Spinal cord (tissue), 3 donors: ENCODE measurements around the genes ETV2, ZBTB32 and PRODH2.

DNA sequence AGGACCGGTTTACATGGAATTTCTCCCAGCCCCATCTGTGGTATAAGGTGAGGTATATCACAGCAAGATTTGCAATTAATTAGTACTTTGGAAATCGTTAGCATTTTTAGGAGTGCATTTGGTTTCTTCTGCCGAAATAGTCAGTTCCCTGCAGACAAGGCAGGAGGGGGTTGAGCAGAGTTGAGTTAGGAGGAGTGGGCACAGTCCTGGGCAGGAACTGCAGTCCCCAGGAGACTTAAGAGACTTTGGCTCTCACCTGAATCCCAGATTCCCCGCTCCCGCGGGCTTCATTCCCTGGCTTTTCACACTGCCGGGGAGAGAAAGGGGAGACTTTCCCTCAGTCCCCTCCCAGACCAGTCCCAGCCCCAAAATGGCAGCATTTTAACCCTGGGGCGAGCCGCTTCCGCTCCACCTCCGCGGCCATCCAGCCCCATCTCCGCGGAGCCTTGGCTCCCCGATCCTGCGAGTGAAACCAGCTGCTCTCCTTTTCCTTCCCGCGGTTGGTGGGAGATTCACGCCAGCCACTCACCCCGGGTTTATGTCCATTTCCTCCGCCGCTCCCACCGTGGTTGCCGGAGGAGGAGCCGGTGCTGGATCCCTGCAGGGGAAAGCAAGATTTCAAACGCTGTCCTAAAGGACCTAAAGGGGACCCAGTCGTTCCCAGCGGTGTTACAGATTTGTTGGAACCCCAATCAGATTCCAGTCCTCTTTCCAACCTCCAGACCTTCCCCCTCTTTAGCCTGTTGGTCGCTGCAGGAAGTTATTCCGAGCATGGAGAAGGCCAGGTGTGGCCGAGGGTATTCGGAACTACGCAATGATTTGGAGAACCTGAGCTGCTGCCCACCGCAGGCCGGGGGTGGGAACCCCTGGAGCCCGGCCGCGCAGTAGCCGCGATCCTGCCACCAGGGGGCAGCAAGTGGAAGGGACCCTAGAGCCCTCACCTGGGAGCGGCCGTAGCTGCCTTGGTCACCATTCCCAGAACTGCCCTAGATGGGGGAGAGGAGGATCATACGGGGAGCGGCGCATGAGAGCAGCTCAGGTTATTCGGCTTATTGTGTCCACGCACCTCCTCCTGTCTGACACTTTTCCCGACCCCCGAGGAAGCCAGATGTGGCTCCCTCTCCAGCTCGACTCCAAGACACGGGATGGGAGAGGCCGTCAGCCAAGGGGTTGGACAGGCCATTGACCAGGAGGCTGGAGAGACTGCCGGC, 3.4 kb downstream of the DMKN start:
- PRO-cap: no peak
- RAMPAGE, long total RNA: start-site peak on the minus strand centred at position 820 of the sequence, 156 bp wide, 239 and 21 reads in 2 replicates

GRCh38 chr19:35534087-35534480, 828 bp downstream of the GAPDHS start:
- PRO-cap: no peak
- RAMPAGE, long total RNA: no peak

GRCh38 chr19:35552861-35553501, 7.6 kb downstream of the TMEM147 start:
- PRO-cap: no peak
- RAMPAGE, long total RNA: no peak

DNA sequence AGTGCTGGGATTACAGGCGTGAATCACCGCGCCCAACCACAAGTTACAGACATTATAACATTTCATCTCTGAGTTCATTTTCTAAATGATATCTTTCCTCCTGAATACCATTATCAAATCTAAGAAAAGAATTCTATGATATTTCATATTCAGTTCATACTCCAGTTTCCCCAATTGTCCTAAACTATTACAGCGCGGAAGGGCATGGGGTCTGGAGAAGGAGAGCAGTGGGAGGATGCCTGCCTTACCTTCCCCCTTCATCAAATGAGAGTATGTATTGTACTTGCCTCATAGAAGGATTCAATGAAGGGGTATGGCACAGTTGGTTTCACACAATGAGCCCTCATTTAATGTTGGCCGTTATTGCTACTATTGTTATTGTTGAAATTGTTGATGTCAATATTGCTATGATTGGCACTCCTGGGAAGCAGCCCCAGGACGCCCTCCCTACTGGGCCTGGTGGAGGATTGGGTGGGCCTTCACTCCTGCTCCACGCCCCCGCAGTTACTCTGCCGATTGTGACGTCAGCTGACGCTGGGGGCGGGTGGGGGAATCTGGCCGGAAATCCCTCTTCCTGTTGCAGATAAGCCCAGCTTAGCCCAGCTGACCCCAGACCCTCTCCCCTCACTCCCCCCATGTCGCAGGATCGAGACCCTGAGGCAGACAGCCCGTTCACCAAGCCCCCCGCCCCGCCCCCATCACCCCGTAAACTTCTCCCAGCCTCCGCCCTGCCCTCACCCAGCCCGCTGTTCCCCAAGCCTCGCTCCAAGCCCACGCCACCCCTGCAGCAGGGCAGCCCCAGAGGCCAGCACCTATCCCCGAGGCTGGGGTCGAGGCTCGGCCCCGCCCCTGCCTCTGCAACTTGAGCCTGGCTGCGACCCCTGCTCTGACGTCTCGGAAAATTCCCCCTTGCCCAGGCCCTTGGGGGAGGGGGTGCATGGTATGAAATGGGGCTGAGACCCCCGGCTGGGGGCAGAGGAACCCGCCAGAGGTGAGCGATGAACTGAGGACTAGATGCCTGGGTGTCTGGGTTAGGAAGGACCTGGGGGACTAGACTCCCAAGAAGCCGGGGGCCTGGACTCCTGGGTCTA, at the start of gene ETV2:
Gene ETV2, plus strand, starts transcription at position 580 of the 1,091 bp plus-strand sequence.
- PRO-cap: no peak
- RAMPAGE, long total RNA: no peak

- PRO-cap: no peak
- RAMPAGE, long total RNA: no peak
These were observed at the start of gene ZBTB32 for GRCh38 chr19:35704385-35704790. ZBTB32 (plus strand) TSS chr19:35704558.

GRCh38 chr19:35715795-35716408, 1.9 kb upstream of the KMT2B start:
- PRO-cap: no peak
- RAMPAGE, long total RNA: no peak

- PRO-cap: no peak
- RAMPAGE, long total RNA: no peak
These were observed 2.7 kb downstream of the KMT2B start for GRCh38 chr19:35720514-35720919.

DNA sequence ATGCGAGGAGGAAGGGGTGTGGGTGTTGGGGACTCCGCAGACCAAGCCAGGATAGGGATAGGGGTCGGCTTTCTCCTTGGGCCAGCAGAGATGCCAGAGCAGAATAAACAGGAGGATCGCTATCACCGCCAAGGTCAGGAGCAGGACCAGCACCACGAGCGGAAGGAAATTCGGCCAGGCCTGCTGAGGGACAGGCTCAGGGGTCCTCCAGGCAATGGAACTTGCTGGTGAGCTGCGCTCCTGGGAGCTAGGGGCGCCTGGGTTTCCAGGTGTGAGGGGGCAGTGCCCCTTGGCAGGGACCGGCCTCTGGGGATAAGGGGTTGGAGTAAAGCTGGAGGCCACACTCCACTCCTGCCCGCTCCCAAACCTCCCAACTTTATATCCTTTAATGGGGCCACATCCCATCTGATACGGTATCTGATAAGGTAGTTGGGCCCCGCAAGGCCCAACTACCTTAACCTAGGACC, 2.4 kb downstream of the IGFLR1 start:
- PRO-cap: no peak
- RAMPAGE, long total RNA: no peak

DNA sequence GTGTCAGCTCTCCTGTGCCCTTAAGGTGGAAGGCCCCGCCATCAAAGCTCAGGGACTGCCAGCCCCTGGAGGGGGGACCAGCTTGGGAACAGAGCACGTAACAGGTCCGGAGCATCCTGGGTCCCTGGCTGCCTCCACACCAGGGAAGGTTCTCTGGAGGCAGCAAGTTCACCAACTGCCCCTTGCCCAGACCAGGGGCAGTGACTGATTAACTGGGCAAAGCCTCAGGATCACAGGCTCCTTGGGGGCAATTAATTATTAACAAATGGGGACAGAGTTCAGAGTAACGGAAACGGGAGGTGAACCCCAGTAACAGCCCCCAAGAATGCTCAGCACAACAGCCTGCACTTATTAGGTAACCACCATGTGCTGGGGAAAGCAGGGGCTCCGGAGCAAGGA, at the start of gene PRODH2:
Gene PRODH2, minus strand, starts transcription at position 155 of the 399 bp plus-strand sequence.
- PRO-cap: no peak
- RAMPAGE, long total RNA: no peak

GRCh38 chr19:35846351-35846752, 6.0 kb downstream of the NPHS1 start:
- PRO-cap: no peak
- RAMPAGE, long total RNA: no peak

GRCh38 chr19:35898583-35898864, 3.8 kb upstream of the HCST start:
- PRO-cap: no peak
- RAMPAGE, long total RNA: no peak

DNA sequence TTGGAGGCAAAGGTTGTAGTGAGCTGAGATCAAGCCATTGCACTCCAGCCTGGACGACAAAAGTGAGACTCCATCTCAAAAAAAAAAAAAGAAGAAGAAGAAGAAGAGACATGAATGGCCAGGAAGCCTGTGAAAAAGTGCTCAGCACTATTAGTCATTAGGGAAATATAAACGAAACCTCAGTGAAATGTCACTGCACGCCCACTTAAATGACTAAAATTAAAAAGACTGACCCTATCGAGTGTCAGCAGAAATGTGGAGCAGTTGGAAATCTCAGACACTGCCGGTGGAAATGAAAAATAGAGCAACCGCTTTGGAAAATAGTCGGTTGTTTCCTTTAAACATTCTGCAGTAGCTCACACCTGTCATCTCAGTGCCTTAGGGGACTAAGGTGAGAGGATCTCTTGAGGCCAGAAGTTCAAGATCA, 5.5 kb upstream of the TYROBP start:
- PRO-cap: no peak
- RAMPAGE, long total RNA: no peak

DNA sequence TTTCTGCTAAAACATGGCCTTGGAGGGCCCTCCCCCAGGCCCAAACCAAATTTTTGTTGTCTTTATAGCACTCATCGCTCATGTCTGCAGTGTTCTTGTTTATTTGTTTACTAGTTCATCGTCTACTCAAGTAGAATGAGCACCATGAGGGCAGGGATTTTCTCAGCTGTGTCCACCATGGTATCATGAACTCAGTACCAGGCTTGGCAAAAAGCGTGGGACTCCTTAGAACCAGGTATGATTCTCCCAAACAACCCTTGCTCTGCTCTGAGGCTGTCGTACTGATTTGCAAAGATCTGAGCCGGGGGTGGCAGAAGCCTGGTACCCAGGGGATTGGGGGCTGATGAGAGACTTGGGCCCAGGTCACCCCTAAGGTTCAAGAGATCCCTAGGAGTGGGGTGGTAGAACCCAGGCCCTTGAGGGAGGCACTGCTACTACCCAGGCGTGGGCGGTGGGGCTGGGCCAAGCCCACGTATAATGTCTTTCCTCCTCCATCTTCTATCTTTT, 2.3 kb upstream of the CLIP3 start:
- PRO-cap: no peak
- RAMPAGE, long total RNA: no peak

- PRO-cap: no peak
- RAMPAGE, long total RNA: no peak
These were observed 10.0 kb upstream of the OVOL3 start for GRCh38 chr19:36100970-36101378.

GRCh38 chr19:36160810-36161309, 8.6 kb upstream of the COX7A1 start:
- PRO-cap: no peak
- RAMPAGE, long total RNA: no peak

- PRO-cap: no peak
- RAMPAGE, long total RNA: no peak
These were observed 407 bp downstream of the ZNF146 start for GRCh38 chr19:36215421-36215605.

DNA sequence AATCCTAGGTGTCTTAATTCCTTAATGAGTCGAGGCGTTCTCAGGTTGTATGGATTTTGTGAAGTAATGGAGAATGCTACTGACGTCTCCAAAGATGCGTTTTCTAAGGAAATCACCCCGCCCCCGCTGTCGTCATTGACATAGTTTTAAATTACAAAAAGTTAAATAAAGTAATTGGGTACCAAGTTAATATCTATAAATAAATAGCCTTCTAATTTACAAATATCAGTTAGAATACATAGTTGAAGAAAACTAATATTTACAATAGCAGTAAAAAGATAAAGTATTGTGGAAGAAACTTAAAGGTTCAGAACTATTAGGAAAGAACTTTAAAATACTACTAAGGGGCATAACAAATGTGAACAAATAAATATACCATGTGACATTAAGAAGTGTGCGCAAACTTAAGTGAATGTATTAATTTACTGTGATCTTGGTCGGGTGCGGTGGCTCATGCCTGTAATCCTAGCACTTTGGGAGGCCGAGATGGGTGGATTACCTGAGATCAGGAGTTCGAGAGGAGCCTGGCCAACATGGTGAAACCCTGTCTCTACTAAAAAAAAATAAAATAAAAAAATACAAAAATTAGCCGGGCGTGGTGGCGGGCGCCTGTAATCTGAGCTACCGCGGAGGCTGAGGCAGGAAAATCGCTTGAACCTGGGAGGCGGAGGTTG, 1.2 kb downstream of the ZNF146 start:
- PRO-cap: no peak
- RAMPAGE, long total RNA: no peak

GRCh38 chr19:36273044-36273364, 58.1 kb downstream of the ZNF146 start:
- PRO-cap: no peak
- RAMPAGE, long total RNA: no peak

DNA sequence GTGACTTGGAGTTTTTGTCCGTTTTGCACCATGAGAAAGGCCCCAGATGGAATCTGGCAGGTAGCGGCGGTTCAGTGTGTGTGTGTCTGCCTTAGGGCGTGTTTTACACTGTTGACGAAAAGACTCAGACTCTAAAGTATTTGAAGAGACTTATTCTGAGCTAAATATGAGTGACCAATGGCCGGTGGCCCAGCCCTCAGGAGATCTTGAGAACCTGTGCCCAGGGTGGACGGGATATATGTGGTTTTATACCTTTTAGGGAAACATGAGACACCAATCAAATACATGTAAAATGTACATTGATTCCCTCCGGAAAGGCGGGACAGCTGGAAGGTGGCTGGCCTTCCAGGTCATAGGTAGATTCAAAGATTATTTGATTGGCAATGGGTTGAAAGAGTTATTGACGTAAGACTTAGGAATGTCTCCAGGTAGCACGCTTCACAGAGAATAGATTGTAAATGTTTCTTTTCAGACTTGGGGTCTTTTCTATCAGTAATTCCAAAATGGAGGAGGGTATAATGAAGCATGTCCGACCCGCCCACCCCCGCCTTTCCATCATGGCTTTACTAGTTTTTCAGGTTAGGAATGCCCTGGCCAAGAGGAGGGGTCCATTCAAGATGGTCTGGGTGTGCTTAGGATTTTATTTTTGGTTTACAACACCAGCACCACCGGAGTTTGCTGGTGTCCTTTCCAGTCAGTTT, 975 bp upstream of the ZNF529 start:
- PRO-cap: no peak
- RAMPAGE, long total RNA: no peak

- PRO-cap: no peak
- RAMPAGE, long total RNA: no peak
These were observed 1.1 kb downstream of the ZNF790 start for GRCh38 chr19:36836946-36837670.